Mammary epithelial cell (primary cell): ENCODE data around the genes ARIH2, WDR6, CAMKV and MON1A.

DNA sequence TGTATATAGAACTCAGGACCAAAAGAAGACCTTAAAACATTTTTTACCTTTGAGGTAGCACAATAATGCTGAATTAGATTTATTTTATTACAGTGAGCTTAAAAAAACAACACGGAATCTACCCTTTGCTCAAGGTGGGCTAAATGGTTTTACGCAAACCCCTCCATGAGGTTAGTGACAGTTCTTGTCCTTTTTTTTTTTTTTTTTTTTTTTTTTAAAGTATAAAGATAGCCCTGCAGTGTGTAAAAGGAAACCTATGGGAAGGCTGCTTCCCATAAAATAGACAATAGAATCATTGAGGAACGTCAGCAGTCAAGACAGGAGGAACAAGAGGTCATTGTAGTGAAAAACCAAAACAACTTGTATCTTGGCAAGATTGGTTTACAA is 29.8 kb upstream of the IP6K2 start:
- CAGE, long polyA plus RNA: no peak
- RRBS: no CpG with 5 or more reads among the region's 3 CpGs

DNA sequence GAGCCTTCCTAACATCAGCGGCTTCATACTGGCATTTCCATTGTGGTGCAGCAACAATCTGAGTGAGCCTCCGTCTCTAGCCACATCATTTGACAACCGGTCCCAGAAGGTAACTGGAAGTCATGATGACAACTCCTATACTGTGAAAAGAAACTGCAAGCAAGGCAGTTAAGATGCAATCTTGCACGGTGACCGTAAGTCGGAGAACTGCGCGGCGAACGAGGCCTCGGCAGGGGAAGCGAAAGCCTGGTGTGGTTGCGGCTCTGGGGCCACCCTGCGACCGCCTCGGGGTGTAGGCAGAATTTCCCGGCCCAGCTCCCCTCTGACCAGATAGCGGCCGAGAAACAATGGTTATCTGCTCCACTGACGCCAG is 464 bp upstream of the ARIH2 start:
- CAGE, long polyA plus RNA: no peak
- RRBS: 0% methylated on average over 4 of the region's 20 CpGs

DNA sequence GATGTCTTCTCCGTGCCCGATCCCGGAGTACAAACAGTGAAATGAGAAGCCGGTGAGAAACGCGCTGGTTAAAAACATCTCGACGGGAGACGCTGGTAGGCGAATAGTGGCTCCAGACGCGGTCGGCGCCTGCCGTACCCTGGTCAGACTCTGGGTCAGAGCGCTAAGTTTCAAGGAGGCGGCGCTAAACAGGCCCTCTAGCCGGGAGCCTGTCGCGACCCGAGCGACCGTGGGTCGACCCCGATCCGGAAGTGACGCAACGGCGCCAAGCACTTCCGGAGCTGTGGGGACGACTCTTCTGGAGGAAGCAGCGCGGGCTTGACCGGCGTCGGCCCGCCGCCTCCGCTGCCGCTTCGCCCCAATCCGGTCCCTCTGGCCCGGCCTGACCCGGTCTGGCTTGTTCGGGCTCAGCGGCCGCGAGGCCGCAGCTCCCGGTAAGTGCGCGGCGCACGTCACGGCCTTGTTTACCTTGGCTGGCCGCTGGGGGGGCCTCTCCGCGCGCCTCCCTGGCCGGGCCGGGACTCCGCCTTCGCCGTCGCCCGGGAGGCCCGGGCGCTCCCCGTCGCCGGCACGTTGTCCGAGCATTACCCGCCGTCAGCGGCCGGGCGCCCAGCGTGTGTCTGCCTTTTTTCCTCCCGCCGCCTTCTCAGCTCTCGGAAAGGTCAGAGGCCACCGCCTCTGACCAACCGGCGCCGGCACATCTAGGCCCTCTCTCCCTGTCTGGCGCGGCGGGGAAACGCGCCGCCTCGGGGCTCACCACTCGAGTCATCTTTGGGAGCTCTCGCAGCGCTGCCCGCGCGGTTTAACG is at the start of gene ARIH2:
Gene ARIH2 (plus strand): TSS at position 278 of the 808 bp plus-strand sequence.
- CAGE, long polyA plus RNA: no peak
- RRBS: 1% methylated on average over 54 of the region's 101 CpGs

- CAGE, long polyA plus RNA: no peak
- RRBS: 4% methylated on average over 3 of the region's 83 CpGs
Observed at GRCh38 chr3:49007231-49008346, at the start of gene WDR6. WDR6 (plus strand) TSS chr3:49007391.

- CAGE, long polyA plus RNA: no peak
- RRBS: no CpG with 5 or more reads among the region's 2 CpGs
Observed at GRCh38 chr3:49063150-49063632, 30.7 kb downstream of the QRICH1 start.

DNA sequence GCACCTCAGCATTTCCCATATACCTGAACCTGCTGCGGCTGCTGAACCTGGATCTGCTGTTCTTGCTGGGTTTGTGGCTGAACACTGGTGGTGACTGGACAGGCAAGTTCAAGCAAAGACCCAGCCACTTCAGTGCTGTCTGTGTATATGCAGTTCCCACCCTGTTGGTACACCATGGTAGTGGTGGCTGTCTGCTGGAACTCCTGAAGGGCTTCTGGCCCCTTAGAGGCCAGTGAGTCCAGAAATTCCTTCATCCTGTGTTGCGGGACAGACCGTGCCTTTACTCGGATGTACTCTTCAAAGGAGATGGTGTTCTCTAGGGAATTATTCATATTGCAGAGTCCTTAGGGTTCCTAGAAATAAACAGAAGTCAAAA is 17.2 kb downstream of the QRICH1 start:
- CAGE, long polyA plus RNA: no peak
- RRBS: no CpG with 5 or more reads among the region's 4 CpGs

DNA sequence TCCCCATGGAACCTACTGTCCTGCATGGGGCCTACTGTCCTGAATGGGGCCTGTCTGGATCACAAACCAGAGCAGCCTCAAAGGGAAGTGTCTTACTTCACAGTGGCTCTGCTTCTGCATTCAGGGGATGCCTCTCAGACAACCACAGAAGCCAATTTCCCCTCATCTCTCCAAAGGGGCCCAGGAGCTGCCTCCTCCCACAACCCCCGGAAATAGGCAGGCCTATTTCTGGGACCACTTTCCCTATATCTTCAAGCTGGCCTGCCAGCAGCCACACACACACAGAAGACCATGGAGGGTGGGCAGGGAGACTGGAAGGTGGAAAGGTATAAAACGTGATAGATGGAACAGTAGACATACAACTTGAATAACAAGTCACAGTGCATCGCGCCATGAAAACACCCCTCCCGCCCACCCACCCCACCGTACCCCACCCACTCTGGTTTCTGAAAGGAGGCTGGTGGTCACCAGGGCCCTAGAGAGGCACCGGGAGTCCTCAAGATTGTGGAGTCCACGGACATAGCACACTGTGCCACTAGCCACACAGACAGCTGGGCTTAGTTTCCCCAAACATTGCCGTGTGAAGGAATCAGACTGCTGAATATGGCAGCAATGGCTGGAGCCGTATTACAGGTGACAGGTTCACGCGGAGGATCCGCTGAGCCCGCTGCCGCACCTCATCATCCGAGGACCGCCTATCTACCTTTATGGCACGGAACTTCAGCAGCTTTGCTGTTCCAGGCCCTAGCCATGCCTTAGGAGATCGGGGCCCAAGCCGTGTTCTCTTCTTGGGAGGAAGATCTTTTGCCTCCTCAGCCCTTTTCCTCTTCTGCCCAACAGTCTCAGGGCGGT is 3.7 kb downstream of the CCDC71 start:
- CAGE, long polyA plus RNA: no peak
- RRBS: no CpG with 5 or more reads among the region's 21 CpGs

DNA sequence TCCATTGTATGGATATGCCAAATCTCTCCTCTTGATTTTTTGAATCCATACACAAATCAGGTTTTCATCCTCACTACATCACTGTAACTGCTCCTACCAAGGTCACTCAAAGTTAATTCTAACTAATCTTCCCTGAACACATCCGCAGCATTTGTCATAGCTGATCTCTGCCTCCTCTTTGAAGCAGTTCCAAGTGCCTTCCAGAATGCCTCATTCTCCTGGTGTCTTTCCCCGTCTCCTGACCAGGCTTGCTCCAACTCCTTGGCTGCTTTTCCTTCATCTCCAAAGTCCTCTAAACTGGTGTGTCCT is 1.2 kb upstream of the IHO1 start:
- CAGE, long polyA plus RNA: no peak
- RRBS: no CpG with 5 or more reads among the region's 2 CpGs

GRCh38 chr3:49296729-49297313 is 19.8 kb upstream of the C3orf62 start:
- CAGE, long polyA plus RNA: no peak
- RRBS: no CpG with 5 or more reads among the region's 2 CpGs

DNA sequence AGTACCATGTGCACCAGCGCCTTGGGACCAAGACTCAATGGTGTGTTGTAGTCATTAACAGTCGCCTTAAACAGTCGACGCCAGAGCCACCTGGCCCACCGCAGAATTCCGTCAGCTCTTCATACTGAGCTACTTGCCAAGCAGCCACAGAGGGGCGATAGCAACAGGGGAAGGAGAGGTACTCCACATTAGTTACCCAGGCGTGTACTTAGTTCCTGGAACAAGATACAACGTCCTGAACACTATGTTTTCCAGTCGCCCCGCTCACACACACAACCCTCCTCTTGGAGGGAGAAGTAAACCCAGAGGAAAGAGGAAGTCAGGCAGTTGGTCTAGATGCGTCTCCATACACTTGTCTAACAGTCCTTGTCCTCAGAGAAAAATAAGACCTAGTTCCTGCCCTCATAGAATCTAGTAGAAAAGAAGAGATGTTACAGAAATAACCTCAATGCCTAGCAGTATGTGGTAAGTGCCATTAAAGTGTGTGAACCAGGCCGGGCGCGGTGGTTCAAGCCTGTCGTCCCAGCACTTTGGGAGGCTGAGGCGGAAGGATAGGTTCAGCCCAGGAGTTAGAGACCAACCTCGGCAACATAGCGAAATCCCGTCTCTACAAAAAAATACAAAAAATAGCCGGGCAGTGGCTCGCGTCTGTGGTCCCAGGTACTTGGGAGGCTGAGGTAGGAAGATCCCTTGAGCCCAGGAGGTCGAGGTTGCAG is 887 bp upstream of the USP4 start:
- CAGE, long polyA plus RNA: no peak
- RRBS: no CpG with 5 or more reads among the region's 24 CpGs

- CAGE, long polyA plus RNA: no peak
- RRBS: no CpG with 5 or more reads among the region's 2 CpGs
Observed at GRCh38 chr3:49519776-49520137, 34.5 kb upstream of the BSN start.

- CAGE, long polyA plus RNA: no peak
- RRBS: no CpG with 5 or more reads among the region's 23 CpGs
Observed at GRCh38 chr3:49531389-49531961, 22.8 kb upstream of the BSN start.

DNA sequence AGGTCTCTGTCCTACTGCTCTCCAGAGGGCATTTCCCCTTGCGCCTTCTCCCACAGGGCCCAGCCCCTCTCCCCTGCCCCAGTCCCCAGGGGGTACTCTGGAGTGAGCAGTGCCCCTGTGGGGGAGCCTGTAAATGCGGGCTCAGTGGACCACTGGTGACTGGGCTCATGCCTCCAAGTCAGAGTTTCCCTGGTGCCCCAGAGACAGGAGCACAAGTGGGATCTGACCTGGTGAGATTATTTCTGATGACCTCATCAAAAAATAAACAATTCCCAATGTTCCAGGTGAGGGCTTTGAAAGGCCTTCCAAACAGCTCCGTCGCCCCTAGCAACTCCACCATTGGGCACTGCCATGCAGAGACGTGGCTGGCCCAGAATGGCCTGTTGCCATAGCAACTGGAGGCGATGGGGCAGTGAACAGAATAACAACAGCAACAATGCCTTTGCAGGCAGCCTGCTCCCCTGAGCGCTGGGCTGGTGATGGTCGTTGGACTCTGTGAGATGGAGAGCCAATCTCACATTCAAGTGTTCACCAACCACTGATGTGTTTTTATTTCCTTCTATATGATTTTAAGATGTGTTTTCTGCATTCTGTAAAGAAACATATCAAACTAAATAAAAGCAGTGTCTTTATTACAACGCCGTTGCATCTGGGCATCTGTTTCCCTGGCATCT is 19.2 kb upstream of the BSN start:
- CAGE, long polyA plus RNA: no peak
- RRBS: no CpG with 5 or more reads among the region's 10 CpGs

- CAGE, long polyA plus RNA: no peak
- RRBS: no CpG with 5 or more reads among the region's 14 CpGs
Observed at GRCh38 chr3:49536145-49537266, 17.8 kb upstream of the BSN start.

DNA sequence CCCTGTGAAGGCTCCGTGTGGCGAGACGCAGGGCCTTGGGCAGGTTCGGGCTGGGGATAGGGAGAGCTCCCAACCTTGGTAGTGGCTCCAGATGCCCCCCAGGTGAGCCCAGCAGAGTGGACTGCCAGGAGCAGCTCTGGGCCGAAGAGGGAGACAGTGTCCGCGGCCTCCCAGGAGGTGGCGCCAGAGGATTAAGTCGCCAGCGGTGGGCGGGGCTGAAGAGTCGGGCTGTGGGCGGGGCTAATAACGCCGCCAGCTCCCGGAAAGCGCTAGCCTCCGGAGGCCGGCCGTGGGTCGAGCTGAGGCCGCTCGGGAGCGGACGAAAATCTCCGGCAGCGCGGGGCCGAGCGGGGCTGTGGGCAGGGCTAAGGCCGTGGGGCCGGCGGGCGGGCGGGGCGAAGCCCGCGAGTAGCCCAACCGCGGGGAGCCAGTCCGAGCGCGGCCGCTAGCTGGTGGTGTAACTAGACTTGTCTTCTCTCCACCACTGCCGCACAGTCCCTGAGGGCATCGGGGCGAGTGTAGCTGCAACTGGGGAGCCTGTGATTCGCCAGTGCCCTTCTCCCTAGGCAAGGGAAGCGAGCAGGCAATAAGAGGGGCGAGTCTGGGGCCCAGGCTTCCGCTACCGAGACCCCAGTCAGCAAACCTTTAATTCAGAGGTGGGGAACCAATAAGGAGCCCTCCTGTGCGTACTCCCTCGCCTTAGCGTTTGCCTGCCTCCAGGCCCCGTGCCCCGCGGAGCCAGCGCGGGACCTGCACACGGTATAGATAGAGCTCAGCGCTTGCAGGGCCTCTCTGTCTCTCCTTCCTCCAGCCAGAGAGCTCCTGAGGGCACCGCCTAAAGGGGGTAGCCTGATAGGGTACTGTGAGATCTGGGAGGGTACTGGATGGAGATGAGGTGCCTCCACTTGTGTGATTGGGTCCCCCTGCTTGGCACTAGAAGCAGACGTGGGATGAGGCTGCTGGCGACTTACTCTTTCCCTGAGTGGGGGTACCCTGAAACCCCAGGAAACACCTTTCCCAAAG is 14.3 kb upstream of the BSN start:
- CAGE, long polyA plus RNA: no peak
- RRBS: under 1% methylated on average over 14 of the region's 65 CpGs

- CAGE, long polyA plus RNA: no peak
- RRBS: no CpG with 5 or more reads among the region's 25 CpGs
Observed at GRCh38 chr3:49686294-49686653, 3.0 kb downstream of the MST1 start.

DNA sequence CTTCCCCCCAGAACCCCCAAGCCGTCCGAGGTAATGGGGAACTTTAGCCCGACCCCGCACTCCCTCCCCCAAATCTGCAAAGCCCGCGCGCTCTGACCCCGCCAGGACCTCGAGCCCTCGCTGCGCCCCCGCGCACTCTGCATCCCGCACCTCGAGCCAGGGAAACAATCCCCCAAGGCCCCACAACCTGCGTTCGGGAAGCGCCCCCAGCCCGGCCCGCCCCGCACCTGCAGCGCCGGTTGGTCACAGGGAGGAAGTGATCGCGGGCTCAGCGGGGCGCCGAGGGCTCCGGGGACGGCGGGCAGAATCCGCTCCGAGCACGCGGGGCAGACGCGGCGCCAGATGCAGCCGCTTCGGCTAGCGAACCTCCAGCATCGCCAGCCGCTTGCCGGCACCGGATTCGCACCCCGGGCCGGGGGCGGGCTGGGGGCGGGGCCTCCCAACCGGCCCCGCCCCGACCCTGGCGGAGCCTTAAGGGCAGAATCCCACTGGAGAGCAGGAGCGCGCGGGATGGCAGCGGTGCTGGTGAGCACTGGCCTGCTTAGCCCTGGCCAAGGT is at the start of gene CAMKV:
Gene CAMKV (minus strand): TSS at position 376 of the 558 bp plus-strand sequence.
- CAGE, long polyA plus RNA: no peak
- RRBS: 3% methylated on average over 17 of the region's 58 CpGs

- CAGE, long polyA plus RNA: no peak
- RRBS: no CpG with 5 or more reads among the region's 6 CpGs
Observed at GRCh38 chr3:49882044-49882534, 12.4 kb upstream of the CAMKV start.

DNA sequence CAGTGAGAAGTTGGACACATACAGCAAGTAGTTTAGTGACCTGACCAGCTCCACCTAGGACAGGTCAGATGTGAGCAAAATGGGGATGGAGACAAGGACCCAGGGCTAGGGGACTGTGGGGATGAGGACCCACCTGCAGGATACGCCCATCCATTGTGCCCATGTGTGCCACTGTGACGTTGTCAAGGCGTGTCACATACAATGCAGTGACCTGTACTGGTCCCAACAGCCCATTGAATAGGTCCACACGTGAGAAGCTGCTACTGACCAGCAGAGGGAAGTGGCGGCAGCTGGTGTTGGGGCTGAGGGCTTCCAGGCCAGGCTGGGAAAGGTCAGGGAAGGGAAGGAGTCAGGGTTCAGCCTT is 4.7 kb downstream of the MST1R start:
- CAGE, long polyA plus RNA: no peak
- RRBS: no CpG with 5 or more reads among the region's 5 CpGs

DNA sequence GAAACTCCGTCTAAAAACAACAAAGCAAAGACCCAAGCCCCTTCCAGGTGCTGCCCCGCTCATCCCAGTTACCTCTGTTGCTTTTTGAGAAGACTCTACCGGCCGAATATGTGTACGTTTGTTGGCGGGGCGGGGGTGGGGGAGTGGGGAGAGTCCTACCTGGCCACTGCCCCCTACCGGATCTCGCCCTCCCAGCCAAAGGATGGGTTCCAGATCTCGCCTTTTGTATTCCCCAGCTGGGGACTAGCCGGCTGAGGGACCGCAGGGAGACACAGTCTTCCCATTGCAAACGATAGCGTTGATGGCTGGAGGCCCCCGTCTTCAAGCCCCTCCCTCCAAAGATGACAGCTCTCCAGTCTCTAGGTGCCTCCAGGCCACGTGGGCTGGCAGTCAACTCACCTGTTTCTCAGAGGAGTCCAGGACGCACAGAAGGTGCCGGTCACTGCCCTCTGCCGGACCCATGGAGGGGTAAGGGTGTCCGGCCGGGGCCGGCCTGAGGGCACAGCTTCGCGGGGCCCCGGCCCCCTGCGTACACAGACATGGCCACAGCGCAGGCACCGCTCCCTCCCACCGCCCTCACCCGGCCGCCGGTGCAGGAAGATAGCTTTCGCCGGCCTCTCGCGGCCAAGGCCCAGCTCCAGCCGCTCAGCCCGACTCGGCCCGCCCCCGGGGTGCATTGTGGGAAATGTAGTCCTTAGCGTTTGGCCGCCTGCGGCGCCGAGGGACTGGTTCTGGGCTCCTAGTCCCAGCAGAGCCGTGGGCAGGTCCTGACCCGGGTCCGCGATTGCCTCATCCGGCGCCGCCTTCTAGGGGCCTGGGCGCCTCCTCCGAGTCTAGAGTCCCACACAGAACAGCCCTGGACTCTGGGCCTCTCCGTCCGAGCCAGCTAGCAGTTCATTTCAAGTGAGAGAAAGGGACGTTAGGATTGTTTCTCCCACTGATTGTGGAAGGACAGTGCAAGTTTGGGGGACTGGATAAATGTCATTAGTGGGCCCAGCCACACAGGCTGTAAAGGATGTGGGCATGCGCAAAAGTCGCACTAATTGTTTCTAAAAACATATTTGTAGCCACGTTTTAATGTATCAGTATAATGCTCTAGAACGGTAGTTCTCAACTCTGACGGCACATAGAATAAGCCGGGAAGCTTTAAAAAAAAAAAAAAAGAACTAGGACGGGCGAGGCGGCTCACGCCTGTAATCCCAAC is at the start of gene MON1A:
Gene MON1A (minus strand): TSS at position 602 of the 1,204 bp plus-strand sequence.
- CAGE, long polyA plus RNA: no peak
- RRBS: under 1% methylated on average over 26 of the region's 68 CpGs